ENCODE data around the genes CCDC15 and DDX25.

DNA sequence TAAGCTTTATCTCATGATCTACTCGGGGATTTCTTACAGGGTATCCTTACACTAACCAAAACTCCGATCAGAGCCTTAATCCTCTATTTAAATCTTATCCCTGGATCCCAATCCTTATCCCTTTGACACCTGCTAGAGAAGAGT is 262 bp upstream of the ROBO4 start:
- RRBS, result no CpG with 5 or more reads among the region's 2 CpGs

- RRBS, result 2% methylated on average over 10 of the region's 53 CpGs
Measured at GRCh38 chr11:124953802-124954634, at the start of gene CCDC15. Gene CCDC15 (plus strand): TSS chr11:124954202.

GRCh38 chr11:125188587-125189100 is 24.1 kb downstream of the PKNOX2 start:
- RRBS, result no CpG with 5 or more reads among the region's 12 CpGs

DNA sequence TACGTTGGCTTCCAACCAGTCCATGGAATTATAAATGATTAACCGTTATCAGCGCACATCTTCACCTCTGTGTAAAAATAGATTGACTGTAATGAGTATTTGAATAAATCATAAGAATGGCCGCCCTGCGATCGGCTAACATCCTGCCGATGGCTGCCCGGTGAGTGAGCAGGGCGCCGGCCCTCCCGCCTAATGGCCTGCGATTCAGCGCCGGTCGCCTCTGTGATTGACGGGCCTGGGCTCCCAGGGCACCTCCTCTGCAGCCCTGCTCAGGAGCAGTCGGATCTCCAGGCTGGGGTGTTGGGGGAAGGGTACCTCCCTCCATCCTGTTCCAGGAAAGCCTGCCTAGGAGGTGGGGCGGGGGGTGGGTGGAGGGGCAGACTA is 71.5 kb downstream of the PKNOX2 start:
- RRBS, result no CpG with 5 or more reads among the region's 18 CpGs

- RRBS, result 45% methylated on average over 4 of the region's 19 CpGs
Measured at GRCh38 chr11:125408151-125408861, 87.8 kb downstream of the FEZ1 start.

GRCh38 chr11:125443756-125444400 is 52.2 kb downstream of the FEZ1 start:
- RRBS, result no CpG with 5 or more reads among the region's 16 CpGs

GRCh38 chr11:125903891-125904937 is at the start of gene DDX25:
Gene DDX25 (plus strand): TSS chr11:125904508.
- RRBS, result 9% methylated on average over 6 of the region's 87 CpGs

DNA sequence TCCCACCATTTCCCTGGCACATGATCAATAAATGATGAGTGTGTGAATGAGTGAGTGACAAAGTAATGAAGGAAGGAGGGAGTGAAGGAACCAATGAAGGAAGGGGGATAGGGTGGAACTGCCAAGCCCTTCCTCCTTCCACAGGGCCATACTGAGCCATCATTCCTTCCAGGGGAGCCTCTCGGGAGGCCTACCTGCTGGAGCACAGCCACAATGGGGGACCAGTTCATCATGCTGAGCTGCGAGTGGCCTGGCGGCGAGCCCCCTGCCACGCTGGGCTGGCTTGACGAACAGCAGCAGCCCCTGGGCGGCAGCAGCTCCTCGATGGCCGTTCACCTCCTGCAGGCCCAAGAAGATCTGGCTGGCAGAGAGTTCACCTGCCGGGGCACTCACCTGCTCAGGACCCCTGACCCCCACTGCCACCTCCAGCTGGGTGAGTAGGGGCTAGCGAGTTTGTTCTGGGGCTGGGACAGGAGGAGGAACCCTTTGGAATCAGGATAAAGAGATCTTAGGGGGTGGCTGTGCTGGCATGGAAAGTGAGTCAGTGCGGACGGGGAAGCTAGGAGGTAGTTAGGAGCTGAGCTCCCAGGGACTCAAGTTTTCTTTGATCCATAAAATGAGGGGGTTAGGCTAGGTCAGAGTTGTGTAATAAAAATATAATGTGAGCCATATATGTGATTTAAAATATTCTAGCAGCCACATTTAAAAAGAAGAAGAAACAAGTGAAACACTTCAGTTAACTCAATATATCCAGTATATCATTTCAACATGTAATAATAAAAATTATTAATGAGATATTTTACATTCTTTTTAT is 6.0 kb downstream of the VSIG10L2 start:
- RRBS, result no CpG with 5 or more reads among the region's 13 CpGs

- RRBS, result 22% methylated on average over 1 of the region's 17 CpGs
Measured at GRCh38 chr11:125952612-125953557, 7.0 kb downstream of the VSIG10L2 start.

GRCh38 chr11:125959782-125960760 is 14.2 kb downstream of the VSIG10L2 start:
- RRBS, result no CpG with 5 or more reads among the region's 18 CpGs

GRCh38 chr11:126202864-126203700 is 8.4 kb downstream of the RPUSD4 start:
- RRBS, result no CpG with 5 or more reads among the region's 13 CpGs

GRCh38 chr11:126261706-126262741 is 6.7 kb downstream of the SRPRA start:
- RRBS, result no CpG with 5 or more reads among the region's 9 CpGs

DNA sequence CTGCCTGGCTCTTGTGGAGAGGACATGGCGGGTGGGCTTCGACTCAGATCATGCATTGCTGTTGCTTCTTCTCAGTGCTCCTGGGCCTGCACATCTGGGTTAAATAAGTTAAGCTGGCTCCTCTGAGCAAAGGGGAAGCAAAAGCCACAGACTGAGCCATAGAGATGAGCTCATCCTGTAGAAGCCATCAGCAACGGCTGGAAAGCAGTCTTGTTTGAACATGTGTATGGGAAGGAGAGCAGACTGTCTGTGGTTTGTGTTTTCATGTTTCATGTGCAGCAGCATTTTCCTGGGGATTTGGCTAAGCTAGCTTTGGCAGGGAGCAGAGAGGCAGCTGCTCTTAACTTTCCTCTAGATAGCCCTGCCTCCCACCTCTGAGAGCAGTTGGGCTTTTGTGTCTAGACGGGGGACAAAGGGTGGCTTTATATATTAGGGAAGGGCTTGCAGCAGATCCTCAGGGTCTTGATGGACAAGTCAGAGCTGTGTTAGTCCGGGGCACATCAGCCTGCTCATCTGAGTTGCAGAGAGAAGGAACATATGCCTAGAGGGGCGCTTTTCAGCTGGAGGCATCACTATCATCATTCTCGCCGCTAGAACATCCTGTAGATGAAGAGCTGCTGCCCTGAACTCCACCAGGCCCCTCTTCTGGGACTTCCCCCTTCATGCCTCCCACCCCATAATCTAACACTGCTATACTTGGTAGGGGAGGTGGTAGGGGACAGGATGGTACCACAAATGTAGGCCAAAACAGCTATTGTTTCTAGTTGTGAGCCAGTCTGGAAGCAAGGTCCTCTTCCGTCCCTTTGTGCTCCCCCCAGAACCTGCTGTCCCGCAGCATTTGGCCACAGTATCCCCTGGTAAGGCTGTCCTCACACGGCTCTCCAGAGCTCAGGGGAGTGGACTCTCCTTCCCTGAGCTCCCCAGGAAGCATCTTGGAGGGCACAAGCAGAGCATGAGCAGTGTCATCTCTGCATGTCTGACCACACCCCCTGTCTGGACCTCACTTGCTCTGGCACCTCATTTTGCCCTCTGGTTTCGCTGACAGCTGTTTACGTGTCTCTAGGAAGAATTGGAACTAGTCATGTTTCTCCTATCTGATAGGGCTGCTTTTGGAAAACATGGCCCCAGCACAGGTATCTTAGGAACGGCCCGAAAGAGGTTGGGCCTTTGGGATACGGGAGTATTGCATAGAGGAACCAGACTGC is 15.2 kb downstream of the DCPS start:
- RRBS, result no CpG with 5 or more reads among the region's 16 CpGs

- RRBS, result no CpG with 5 or more reads among the region's 6 CpGs
Measured at GRCh38 chr11:126336139-126336477, 19.4 kb upstream of the ST3GAL4 start.

GRCh38 chr11:126370006-126370400 is 14.5 kb downstream of the ST3GAL4 start:
- RRBS, result no CpG with 5 or more reads among the region's 4 CpGs

DNA sequence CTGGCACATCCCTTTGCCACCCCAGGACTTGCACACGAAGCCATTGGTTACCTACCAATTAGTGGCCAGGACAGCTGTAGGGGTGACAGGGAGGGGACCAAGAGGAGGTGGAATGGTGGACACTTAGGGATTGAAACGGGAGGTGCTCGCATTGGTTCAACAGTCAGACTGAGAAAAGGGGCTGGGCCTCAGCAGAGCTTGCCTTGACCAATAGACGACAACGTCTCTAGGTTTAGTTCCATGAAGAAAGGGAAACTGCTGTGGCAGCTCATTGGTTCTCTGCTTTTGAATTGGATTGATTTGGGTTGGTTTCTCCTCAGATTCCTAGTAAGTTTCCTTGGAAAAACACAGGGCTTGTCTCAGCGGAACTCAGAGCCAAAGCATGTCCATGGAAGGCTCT is 78.0 kb downstream of the ST3GAL4 start:
- RRBS, result no CpG with 5 or more reads among the region's 6 CpGs

GRCh38 chr11:126631230-126631566 is 275.7 kb downstream of the ST3GAL4 start:
- RRBS, result no CpG with 5 or more reads among the region's 6 CpGs

DNA sequence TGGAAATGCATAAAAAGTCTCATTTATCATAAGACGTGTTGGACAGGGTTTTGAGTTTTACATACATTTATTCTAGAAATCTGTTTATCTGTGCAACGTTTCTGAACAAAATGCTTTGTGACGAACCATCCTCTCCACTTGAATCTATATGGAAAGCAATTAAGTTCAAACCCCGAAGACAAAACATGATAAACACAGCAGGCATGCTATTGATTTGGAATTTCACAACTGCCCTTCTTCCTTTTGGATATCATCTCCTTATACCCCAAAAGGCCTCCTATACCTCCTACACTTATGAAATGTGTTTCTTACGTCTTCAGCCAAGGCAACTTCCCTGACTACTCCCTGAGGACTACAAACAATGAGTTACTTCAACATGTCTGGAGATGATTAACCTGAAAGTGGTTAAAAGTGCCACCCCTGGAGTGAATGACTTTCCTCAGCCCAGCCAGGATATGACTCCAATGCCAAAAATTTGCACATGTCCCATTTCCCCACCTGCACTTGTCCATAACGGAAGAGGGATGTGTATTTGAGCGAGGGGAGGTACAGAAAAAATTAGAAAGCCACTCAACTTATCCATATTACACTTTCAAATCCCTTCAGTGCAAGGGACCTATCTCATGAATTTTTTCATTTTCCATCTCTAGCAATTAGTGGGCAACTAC is 37.0 kb downstream of the KIRREL3 start:
- RRBS, result no CpG with 5 or more reads among the region's 7 CpGs

DNA sequence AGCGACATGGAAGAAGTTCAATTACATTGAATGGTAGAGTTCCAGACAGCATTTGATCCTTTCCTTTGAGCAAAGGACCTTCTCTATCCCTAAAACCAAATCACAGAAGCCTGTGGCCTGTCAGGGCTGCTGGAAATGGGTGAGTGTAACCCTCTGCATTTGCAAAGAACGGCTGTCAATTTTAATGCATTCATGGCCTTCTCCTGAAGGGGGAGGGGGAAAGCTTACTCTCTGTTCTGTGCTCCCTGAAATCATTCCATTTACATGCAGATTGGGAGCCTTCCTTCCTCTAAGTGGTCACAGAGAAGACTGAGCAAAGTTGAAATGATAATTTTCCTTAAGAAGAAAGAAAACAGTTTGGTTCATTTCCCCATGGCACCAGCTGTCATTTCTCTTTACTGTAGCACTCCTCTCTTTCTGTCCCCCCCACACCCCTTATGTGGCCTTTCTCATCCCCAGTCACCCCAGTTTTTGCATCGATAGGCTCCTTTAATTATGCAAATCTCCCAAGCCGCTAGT is 109.3 kb upstream of the KIRREL3 start:
- RRBS, result no CpG with 5 or more reads among the region's 4 CpGs

GRCh38 chr11:128095265-128096073 is 491.9 kb downstream of the ETS1 start:
- RRBS, result no CpG with 5 or more reads among the region's 4 CpGs

Measured in GM19239 (cell line).